Gastroesophageal sphincter (tissue), 4 donors: ENCODE results near the genes DNAJC28, GART and KCNE1.

DNA sequence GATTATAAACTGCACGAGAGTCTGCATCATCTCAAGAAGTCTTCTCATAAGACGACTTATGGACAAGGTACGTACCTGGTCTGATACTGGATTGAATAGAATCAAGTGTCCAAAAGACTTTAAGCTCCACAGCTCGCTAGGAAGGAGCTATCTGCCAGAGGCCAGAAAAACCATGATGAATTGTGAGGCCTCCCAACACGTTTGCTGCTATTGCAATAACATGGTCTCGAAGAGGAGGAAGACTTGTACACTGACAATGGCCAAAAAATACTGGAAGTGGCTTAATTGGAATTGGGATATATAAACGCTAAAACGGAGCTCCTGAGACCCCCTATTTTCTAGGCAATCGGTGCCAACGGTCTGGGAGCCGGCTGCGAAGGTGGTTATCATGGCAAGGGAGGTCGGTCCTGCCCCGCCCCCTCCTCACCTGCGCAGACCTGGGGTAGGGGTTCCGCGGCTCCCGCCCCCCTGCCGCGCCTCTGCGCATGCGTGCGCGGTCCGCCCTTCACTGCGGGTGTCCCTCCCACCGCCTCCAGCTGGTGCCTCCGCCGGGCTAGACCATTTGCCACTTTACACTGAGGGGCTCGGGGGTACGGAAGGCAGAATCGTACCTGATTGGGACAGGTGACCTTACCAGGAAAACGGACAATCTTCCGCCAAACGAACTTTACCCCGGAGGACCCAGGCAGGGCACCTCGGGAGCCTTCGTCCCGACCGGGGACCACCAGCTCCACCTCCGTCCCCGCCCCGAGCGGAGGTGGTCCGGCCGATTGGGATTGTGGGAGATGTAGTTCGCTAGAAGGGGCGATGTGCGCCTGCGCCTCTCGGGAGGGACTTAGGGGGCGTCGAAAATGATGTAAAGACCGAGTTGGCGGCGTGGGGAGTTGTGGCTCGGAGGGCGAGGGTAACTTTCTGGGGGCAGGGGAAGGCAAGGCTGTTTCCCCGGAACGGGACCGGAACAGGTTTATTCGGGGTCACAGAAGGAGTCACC lies at the start of gene DNAJC28:
TSS of gene DNAJC28 (minus strand) at position 726 of the 991 bp plus-strand sequence.
- PRO-cap, result bidirectional peak, plus-strand start at position 508 of the sequence, minus-strand start at position 487 of the sequence; bidirectional peak, plus-strand start at position 866 of the sequence, minus-strand start at position 725 of the sequence
- RAMPAGE, long total RNA, 4 experiments, result start-site peak on the minus strand in 3 of 4 experiments, centred at positions 715 to 738 of the sequence, 27 to 33 reads per replicate

DNA sequence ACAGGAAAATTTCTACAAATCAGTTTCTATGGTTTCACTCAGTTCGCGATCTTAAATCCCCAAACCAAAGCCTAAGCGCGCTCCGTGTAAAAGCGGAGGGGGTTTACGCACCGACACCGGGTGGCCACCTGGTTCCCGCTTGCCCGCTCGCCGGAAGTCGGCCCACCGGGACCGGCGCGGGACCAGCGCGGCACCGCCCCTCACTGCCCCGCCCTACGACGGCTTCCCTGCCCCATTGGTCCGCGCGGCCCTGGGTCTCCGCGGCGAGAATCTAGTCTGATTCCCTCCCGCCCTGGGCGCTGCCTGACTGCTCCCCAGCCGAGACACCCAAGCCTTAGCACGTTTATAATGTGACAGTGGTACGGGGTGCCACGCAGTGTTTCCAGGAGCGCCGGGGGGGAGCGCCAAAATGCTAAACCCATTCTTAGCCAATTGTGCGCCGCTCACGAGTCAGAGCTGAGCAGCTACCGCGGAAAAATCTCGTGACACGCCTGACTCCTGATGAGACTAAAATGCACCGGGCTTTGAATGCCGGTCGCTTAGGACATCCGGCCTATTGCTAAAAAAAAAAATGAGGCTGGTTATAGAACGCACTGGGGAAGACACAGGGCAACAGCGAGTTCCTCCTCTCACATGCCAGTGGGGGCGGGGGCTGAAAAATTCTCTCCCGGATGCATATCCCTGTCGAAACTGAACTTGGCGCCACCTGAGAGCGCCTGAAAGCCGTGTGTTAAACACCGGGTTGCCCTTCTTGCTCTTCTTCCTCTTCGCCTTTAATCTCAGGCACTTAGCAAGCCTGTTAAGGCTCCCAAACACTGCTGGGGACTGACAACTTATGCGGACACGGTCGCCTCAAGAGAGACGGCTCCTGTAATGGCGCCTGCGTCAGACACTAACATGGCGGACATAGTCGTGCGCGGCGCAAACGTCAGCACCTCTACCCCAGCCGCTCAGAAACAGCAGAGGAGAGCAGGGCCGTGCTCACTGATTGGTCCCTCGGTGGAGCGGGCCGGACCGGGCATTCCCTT lies at the start of gene GART:
TSS of gene GART (minus strand) at position 164 of the 1,028 bp plus-strand sequence.
- PRO-cap, result bidirectional peak, plus-strand start at position 279 of the sequence, minus-strand start at position 159 of the sequence; unidirectional peak, minus-strand start at position 604 of the sequence; bidirectional peak, plus-strand start outside the sequence, minus-strand start at position 899 of the sequence
- RAMPAGE, long total RNA, 4 experiments, result start-site peak on the minus strand in 4 of 4 experiments, centred at positions 153 to 899 of the sequence, 23 to 432 reads per replicate

DNA sequence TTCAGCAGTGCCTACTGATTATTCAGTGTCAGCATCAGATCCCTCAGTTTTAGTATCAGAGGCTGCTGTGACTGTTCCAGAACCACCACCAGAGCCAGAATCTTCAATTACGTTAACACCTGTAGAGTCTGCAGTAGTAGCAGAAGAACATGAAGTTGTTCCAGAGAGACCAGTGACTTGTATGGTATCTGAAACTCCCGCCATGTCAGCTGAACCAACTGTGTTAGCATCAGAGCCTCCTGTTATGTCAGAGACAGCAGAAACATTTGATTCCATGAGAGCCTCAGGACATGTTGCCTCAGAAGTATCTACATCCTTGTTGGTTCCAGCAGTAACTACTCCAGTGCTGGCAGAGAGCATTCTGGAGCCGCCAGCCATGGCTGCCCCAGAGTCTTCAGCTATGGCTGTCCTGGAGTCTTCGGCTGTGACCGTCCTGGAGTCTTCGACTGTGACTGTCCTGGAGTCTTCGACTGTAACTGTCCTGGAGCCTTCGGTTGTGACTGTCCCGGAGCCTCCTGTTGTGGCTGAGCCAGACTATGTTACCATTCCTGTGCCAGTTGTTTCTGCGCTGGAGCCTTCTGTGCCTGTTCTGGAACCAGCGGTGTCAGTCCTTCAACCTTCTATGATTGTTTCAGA lies 10.2 kb downstream of the SON start:
- PRO-cap, result no peak
- RAMPAGE, long total RNA, 4 experiments, result no peak in any of the 4 experiments

DNA sequence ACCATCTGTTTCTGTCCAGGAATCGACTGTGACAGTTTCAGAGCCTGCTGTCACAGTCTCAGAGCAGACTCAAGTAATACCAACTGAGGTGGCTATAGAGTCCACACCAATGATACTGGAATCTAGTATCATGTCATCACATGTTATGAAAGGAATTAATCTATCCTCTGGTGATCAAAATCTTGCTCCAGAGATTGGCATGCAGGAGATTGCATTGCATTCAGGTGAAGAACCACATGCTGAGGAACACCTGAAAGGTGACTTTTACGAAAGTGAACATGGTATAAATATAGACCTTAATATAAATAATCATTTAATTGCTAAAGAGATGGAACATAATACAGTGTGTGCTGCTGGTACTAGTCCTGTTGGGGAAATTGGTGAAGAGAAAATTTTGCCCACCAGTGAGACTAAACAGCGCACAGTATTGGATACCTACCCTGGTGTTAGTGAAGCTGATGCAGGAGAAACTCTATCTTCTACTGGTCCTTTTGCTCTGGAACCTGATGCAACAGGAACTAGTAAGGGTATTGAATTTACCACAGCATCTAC lies 10.8 kb downstream of the SON start:
- PRO-cap, result no peak
- RAMPAGE, long total RNA, 4 experiments, result no peak in any of the 4 experiments

- PRO-cap, result no peak
- RAMPAGE, long total RNA, 4 experiments, result no peak in any of the 4 experiments
These were observed 11.8 kb downstream of the SON start for GRCh38 chr21:33554419-33555195.

- PRO-cap, result unidirectional peak, minus-strand start at chr21:33844264
- RAMPAGE, long total RNA, 4 experiments, result no peak in any of the 4 experiments
These were observed 71.4 kb downstream of the ATP5PO start for GRCh38 chr21:33844100-33844802.

GRCh38 chr21:33903810-33904502 lies 11.6 kb downstream of the ATP5PO start:
- PRO-cap, result no peak
- RAMPAGE, long total RNA, 4 experiments, result no peak in any of the 4 experiments

- PRO-cap, result no peak
- RAMPAGE, long total RNA, 4 experiments, result no peak in any of the 4 experiments
These were observed 35.8 kb upstream of the MRPS6 start for GRCh38 chr21:34037575-34037911.

GRCh38 chr21:34180479-34181506 lies 107.4 kb downstream of the MRPS6 start:
- PRO-cap, result no peak
- RAMPAGE, long total RNA, 4 experiments, result start-site peak on the plus strand in 1 of 4 experiments, at chr21:34180687-34180712 at its widest, 8 reads per replicate

- PRO-cap, result unidirectional peak, minus-strand start at chr21:34512210
- RAMPAGE, long total RNA, 4 experiments, result no peak in any of the 4 experiments
These were observed at the start of gene KCNE1 for GRCh38 chr21:34511888-34512685. TSS of gene KCNE1 (minus strand) at chr21:34512210.

DNA sequence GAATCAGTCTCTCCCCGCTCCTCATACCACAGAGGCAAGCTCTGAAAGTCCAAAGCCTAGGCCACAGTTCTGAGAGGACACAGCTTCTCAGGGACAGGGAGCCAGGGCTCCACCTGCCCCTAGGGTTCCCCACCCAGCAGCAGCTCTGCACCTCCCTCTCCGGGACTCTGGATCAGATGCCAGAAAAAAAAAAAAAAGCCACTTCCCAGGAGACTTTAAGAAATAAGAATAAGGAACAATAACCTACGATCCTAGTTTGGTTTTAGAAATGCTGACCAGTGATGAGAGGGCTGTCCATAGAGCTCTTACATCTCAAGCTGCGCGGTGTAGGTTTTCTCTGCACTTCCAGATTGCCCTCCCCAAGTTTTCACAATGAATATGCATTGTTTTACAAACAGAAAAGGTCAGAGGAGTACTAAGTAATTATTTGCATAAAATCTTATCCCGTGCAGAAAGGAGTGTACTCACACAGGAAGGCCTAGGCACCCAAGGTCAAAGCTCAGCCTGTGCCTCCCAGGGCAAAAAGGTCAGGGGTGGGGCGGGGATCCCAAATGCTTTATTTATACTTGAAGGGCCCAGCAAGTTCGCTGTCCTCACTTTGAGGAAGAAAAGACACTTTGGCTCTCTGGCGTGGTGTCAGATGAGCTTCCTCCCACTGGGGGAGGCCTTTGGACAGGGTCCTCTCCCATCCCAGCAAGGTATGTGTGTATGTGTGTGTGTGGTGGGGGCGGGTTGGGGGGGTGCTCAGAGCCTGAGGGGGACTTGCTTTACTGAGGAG lies 10.2 kb upstream of the KCNE1 start:
- PRO-cap, result no peak
- RAMPAGE, long total RNA, 4 experiments, result no peak in any of the 4 experiments

DNA sequence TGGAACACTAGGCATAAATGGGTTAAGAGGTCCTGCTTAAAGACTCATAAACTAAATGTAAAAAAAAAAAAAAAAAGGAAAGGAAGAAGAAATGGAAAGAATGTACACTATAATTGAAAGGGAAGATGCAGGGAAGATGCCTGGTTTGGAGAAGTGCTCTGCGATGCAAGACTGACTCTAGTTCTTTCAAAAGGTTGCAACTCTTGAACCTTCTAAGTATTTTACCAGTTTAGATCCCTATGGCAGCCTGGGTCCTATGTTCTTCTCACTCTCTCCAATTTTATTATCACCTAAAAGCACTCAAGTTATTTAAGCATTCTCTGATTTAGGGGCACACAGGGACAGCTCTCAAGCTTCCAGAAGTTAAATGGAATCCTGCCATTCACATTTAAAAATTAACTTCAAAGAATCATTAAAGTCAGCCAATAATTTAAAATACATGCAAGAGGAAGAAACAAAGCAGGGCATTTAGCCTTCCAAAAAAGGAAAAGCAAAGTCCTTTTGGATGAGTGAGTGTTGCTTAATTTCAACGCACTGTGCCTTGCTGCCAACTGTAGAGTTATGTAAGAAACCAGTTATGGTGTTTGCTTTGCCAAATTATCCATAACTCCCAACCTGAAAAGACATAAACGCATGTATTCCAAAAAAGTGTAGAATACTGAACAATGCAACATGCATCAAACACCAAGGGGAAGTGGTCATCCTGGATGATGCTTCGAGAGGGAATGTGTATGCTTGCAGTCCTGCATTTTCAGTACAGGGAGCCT lies 16.0 kb upstream of the KCNE1 start:
- PRO-cap, result no peak
- RAMPAGE, long total RNA, 4 experiments, result no peak in any of the 4 experiments

- PRO-cap, result no peak
- RAMPAGE, long total RNA, 4 experiments, result no peak in any of the 4 experiments
These were observed 22.6 kb downstream of the CLIC6 start for GRCh38 chr21:34691346-34691897.

- PRO-cap, result no peak
- RAMPAGE, long total RNA, 4 experiments, result no peak in any of the 4 experiments
These were observed 29.8 kb downstream of the CLIC6 start for GRCh38 chr21:34698528-34699092.

DNA sequence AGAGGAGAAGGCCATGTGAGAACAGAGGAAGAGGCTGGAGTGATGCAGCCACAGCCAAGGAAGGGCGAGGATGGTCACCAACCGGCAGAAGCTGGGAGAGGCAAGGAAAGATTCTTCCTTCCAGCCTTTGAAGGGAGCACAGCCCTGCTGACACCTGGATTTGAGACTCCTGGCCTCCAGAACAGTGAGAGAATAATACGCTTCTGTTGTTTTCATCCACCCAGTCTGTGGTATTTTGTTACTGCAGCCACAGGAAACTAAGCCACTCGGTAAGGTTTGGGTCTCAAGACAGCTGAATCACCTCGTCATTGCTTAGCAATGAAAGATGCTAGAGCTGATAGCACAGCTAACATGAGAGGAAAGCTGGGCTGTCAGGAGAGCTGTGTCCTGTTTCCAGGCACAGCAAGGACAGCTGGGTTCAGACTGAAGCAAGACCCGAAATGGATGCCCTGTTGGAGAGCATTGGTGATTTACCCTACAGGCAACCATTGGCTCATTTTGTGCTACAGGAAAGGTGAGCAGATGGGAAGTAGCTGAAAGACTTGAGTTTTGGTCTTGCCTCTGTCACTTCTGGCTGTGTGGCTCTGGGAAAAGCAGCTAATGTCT lies 57.8 kb downstream of the CLIC6 start:
- PRO-cap, result no peak
- RAMPAGE, long total RNA, 4 experiments, result no peak in any of the 4 experiments

DNA sequence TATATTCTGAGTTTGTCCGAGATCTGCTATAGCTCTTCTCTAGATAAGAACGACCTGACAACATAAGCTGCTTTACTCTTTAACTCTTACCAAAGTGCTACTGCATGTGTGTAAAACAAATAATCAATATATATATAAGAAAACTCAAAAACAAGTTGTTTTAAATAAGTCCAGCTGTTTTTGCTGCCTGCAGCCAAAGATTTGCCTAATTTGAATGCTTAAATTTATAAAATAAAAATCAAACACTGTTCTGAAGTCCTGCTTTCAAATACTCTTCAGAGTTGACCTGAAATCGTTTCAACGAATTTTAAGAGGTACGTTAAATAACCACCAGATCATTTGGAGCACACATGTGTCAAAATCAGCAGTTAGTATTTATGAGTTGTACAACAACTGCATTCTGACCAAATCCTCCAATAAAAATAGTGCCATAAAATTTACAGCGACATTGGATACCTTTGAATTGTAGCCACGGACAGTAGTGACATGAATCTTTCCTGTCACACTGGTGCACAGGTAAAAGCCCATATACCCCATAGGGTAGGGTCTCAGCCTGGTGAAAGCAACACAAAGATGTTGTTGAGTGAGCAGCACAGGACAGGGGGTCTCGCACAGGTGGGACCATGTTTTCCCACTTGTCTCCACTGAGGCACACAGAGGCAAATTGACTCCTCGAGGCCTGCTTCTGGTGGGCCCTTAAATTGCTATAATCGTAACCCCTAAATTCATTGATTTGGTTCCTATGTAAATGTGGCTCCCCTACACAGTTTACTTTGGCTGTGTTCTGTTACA lies 121.5 kb downstream of the CLIC6 start:
- PRO-cap, result no peak
- RAMPAGE, long total RNA, 4 experiments, result no peak in any of the 4 experiments

GRCh38 chr21:34791792-34792072 lies 122.9 kb downstream of the CLIC6 start:
- PRO-cap, result no peak
- RAMPAGE, long total RNA, 4 experiments, result no peak in any of the 4 experiments

- PRO-cap, result no peak
- RAMPAGE, long total RNA, 4 experiments, result no peak in any of the 4 experiments
These were observed 128.1 kb downstream of the CLIC6 start for GRCh38 chr21:34796779-34797431.

GRCh38 chr21:34803949-34804714 lies 135.3 kb downstream of the CLIC6 start:
- PRO-cap, result no peak
- RAMPAGE, long total RNA, 4 experiments, result no peak in any of the 4 experiments

DNA sequence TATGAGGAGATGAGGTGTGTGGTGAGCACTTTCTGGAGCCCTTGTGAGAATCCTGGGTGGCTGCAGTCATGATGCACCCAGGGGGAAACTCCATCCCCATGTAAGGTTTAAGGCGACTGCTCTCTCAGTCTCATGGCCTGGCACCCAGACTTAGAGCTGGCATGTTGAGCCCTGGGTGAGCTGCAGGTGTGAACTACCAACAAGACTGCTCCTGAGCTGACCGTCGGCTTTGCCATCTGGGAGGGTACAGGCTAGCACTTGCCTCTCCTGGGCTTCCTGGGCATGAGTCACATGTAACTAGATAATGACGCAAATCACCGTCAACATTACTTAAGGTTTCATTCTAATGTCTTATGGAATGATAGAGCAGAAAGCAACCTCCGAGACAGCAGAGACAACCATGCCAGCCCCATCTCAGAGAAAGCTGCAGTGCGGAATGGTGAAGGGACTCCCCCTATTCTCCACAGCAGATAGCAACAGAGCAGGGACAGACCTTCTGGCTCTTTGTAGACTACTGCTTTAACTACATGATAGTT lies 144.7 kb downstream of the CLIC6 start:
- PRO-cap, result no peak
- RAMPAGE, long total RNA, 4 experiments, result no peak in any of the 4 experiments